Hepatocyte (in vitro differentiated cells and primary cell): ENCODE measurements around a stretch of chr2.

DNA sequence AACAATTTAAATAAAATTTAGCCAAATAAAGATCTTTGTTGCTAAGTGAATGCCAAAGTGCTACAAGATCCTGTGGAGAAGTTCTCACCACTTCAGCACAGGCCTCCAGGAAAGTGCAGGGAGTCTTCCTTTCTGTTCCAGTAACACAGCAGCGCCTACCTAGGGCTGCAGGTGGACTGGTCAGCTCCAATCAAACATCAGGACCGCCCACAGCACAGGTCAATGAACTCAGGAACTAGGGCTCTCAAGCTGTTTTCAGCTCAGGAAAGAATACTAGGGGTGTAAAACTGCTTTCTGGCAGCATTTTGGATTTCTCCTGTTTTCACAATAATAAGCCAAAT lies 1.5 kb downstream of the FAM110C start:
- RAMPAGE, long total RNA: no peak
- RRBS: no CpG with 5 or more reads among the region's 2 CpGs

DNA sequence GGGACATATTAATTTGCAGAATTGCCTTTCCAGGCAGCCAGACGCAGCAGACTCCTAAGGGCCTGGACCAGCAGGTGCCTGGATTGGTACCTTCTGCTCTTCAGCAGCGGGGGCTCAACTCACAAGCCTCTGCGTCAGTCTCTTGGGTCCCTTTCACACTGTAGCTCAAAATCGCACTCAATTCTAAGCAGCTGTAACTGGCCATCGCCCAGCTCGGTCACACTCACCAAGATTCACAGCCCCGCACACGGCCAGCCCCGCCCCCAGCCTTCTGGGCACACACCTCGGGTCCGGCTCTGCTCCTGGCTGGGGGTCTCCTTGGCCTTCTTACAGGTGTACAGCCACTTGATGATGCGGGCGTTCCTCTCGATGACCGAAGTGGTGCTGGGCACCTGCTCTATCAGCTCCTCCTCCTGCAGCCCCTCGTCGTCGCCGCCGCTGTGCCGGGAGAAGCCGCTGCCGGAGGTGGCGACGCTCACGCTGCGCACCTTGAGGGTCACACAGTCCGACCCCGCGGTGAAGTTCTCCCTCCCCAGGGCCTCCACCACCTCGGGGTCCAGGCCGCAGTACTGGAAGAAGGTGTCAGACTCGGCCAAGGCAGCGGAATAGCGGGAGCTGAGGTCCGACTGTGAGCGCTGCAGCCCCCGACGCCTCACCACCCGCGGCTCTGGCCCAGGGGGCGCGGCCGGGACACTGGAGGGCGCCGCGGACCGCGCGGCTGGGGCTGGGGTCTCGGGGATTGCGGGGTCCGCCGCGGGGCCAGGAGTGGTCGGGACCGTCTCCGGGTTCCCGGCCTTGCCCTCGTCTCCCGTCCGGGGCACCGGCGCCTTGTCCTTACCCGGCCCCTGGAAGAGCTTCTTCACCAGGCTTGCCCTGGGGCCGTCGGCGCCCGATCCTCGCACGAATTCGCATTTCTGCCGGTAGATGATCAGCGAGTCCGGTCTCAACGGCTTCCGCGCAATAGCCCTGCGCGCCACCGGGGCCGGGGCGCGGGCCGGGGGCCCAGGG lies 844 bp downstream of the FAM110C start:
- RAMPAGE, long total RNA: no peak
- RRBS: 2% methylated on average over 20 of the region's 85 CpGs

- RAMPAGE, long total RNA: no peak
- RRBS: no CpG with 5 or more reads among the region's 15 CpGs
These were observed 1.1 kb upstream of the FAM110C start for GRCh38 chr2:47421-47748.

- RAMPAGE, long total RNA: no peak
- RRBS: no CpG with 5 or more reads among the region's 9 CpGs
These were observed 101.1 kb downstream of the SH3YL1 start for GRCh38 chr2:162642-163314.

DNA sequence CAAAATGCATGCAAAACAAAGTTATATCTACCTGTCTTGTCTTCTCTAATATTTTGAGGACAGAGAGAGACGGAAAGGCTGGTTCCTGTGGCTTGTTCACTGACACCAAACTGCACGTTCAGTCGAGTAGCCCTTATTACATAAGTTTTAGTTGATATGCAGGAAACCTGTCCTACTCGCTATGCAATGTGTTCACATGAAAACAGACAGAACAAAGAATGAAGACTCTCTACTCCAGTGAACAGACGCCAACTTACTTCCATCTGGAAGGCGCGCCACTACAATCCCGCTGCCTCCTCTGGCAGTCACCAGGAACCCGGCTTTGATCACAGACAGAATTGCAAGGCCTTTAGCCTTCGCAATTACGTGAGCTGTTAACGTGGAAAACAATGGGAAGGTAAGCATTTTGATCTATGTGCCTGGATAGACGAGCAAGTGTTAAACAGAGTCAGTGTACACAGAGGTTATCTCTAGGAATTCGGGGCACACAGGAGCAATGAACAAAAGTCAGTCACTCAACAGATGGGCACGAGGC lies 14.3 kb downstream of the SH3YL1 start:
- RAMPAGE, long total RNA: no peak
- RRBS: no CpG with 5 or more reads among the region's 15 CpGs

DNA sequence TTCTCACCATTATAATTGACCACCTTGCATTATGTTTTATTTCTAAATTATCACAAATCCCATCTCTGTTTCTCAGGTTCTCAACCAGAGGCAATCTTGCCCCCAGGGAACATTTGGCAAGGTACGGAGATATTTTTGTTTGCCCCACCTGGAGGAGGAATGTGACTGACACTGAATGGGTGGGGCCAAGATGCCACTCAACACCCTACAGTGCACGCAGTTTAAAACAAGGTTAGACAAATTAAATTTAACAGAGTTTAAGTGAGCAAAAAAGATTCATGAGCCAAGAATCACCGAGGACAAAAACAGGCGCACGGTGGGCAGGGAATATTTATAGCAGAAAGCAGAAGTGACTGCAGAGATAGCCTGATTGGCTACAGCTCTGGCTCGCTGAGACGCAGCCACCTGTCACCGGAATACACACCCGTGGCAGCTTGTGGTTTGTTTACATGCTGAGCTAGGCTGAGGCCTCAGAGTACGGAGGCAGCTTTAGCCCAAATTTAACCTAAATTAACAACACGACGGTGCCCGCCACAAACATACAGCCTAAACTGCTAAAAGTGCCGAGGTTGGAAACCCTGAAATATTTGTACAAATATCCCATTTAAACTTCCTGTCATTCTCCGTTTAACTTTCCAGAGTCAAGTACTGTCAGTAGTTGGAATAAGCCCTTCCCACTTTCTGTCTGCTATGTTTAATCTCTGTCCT lies 150.1 kb upstream of the ALKAL2 start:
- RAMPAGE, long total RNA: no peak
- RRBS: no CpG with 5 or more reads among the region's 15 CpGs

GRCh38 chr2:567952-568882 lies 109.0 kb downstream of the TMEM18 start:
- RAMPAGE, long total RNA: no peak
- RRBS: no CpG with 5 or more reads among the region's 26 CpGs

DNA sequence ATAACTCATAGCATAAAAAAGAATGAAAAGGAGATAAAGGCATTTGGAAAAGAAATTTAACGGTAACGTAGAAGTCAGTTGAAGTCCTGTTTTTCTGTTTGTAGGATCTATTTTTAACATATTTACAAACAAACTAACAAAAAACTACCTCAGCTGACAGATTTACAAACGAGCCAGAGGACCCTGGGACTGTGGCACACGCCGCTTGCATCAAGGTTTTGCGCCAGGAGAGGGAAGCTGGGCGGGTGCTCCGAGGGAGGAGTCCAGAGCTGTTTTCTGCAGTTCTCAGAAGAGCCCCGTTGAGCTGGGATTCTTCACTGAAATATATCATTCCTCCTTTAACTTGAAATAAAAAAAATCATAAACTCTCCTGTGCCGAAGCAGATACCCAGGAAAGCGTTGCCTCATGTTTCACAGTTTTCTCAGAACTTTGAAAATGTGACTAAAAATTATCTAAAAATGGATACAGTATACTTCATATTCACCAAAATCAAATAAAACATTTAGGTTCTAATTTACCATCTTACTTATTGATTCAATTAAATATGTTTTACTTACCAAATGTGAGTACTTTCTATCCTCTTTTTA lies 13.7 kb upstream of the TMEM18 start:
- RAMPAGE, long total RNA: no peak
- RRBS: no CpG with 5 or more reads among the region's 11 CpGs

GRCh38 chr2:1140230-1140733 lies 189.6 kb downstream of the SNTG2 start:
- RAMPAGE, long total RNA: no peak
- RRBS: no CpG with 5 or more reads among the region's 15 CpGs

- RAMPAGE, long total RNA: no peak
- RRBS: no CpG with 5 or more reads among the region's 2 CpGs
These were observed 202.1 kb upstream of the TPO start for GRCh38 chr2:1211090-1211576.

GRCh38 chr2:1475751-1476273 lies 62.5 kb downstream of the TPO start:
- RAMPAGE, long total RNA: no peak
- RRBS: no CpG with 5 or more reads among the region's 23 CpGs

GRCh38 chr2:1591257-1591738 lies 153.0 kb downstream of the PXDN start:
- RAMPAGE, long total RNA: no peak
- RRBS: 58% methylated on average over 3 of the region's 19 CpGs

DNA sequence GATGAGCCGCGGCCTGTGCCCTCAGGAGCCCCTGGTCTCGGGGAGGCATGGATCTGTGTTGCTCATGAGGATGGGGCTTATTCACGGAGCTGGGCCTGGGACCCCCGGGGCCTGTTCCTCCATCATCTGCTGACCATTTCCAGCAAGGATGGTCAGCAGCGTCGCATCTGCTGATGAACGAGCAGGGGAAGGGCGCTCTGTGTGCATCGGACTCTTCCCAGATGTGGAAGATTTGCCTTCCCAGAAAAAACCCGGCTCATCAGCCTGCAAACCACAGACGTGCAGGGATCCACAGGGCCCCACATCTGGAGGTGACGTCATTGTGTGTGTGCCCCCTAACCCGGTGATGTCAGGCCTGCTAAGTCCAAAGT lies 144.0 kb downstream of the PXDN start:
- RAMPAGE, long total RNA: no peak
- RRBS: 60% methylated on average over 4 of the region's 14 CpGs

GRCh38 chr2:1855003-1855709 lies 110.8 kb upstream of the PXDN start:
- RAMPAGE, long total RNA: no peak
- RRBS: no CpG with 5 or more reads among the region's 20 CpGs

DNA sequence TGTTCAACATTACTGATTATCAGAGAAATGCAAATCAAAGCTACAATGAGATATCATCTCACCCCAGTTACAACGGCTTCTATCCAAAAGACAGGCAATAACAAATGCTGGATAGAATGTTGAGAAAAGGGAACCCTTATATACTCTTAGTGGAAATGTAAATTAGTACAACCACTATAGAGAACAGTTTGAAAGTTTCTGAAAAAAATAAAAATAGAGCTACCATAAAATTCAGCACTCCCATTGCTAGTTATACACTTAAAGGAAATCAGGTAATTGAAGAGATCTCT lies 81.2 kb downstream of the MYT1L start:
- RAMPAGE, long total RNA: no peak
- RRBS: no CpG with 5 or more reads among the region's 1 CpG

DNA sequence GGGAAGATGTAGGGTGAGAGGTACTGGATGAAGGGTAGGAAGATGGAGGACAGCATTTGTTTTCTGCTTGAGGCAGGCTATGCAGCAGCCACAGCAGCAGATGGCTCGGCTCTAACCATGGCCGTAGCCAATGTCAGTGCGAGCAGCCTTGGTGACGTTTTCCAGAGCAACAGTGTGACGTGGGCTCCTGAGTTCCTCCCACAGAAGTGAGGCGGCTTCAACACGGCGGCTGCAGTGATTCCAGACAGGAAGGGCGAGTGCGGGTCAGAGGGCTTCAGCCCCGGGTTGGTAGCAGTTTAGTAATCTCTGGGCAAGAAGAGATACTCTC lies 133.0 kb upstream of the MYT1L start:
- RAMPAGE, long total RNA: no peak
- RRBS: no CpG with 5 or more reads among the region's 11 CpGs

GRCh38 chr2:2742939-2743304 lies 411.8 kb upstream of the MYT1L start:
- RAMPAGE, long total RNA: no peak
- RRBS: no CpG with 5 or more reads among the region's 2 CpGs

DNA sequence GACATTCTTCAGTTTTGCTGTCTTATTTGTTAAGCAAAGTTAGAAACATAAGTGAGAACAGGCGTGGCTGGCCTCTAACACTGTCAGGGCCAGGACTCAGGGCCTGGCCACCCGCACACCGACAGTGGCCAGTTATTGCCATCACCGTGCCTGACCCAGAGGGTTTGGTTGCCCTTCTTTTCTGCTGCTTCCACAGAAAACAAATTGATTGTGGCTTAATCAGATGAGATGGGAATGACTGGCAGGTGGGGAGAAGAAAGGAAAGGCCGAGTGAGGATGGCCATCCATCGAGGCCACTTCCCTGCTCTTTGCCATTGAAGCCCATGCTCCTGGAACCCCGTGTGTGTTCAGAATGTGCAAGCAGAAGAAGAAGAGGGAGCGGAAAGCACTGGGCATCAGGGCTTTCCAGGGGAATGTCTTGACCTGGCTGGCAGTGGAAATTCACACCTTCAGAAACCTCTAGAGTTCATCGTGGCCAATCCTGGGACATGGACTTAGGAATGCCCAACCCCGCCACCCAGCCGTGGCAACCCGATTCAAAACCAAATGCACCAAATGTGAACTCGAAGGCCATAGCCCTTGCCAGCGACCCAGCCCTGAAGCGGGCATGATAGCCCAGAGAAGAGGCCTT lies 69.6 kb downstream of the ADI1 start:
- RAMPAGE, long total RNA: no peak
- RRBS: no CpG with 5 or more reads among the region's 15 CpGs

DNA sequence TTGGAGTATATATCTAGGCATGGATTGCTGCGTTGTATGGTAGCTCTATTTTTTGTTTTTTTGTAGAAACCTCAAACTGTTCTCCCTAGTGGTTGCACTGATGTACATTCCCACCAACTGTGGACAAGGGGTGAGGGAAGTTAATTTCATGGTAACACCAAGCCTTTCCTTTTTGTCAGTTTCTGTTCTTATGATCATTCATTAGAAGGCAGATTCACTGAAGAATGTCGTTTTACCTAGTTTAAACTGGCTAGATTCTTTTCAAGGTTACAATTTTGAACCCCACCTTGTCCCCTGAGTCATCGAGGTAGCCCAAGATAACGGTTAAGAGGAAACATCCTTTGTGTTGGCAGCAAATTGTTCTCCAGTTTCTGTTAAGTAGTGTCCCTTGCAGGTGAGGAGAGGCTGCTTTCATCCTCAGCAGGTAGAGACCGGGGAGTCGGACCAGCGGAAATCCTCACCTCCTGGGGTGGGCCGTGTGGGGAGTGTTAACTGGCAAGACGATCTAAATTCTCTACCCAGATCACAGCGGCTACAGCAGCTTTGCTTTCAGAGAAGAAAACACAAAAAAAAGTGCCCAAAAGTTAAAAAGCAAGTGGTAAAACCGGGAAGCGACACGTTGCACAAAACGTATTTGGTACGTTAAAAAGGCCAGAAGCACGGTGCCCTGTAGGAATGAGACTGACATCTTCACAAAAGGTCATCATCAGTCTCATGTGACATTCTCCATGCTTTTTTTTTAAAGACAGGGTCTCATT lies 63.3 kb downstream of the ADI1 start:
- RAMPAGE, long total RNA: no peak
- RRBS: no CpG with 5 or more reads among the region's 16 CpGs

DNA sequence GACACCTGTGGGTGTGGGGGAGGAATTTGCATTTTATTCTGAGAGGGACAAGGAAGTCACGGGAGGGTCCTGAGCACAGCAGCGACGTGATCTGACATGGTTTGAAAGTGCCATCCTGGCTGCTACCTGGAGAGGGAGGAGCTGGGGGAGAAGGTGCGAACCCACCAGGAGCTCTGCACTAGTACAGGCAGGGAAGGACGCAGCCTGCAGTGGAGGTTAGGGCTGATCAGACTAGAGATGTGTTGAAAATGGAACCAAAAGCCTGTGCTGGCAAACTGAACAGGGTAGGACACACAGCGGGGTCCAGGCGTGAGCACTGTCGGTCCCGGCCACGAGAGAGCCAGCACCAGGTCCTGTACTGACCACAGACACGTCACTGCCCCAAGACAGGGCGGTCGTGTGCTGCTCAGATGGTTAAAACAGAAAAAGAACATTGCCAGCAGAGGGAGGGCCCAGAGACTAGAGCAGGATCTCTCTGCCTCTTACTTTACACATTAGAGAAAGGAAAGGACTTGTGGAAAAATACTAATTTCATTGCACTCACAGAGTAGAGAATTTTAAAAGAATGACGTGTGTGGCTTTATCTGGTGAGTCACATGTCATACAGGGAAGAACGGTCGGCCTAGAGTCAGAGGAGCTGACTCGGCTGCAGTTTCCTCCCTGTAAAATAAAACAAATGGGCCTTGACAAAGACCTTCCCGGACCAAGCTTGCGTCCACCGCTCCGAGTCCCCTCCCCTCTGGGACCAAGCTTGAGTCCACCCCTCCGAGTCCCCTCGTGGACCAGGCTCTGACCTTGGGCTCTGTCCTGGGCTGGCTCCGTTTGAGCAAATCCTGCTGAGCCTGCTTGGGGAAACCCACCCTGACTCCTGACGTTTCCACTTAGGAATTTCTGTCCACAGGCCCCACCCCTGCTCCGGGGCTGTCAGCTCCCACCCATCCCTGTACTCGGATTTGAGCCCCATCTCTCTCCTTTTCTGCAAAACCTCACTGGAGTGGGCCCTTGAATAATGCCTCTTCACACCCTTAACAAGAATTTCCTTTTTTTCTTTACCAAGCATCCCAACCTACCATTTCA lies 16.7 kb upstream of the ADI1 start:
- RAMPAGE, long total RNA: no peak
- RRBS: no CpG with 5 or more reads among the region's 27 CpGs